Measurements from ENCODE around the gene BCAN.

- PRO-cap = bidirectional peak, plus-strand start at chr1:156456810, minus-strand start at chr1:156456613
Observed at GRCh38 chr1:156456184-156457175, 44.1 kb downstream of the MEF2D start.

DNA sequence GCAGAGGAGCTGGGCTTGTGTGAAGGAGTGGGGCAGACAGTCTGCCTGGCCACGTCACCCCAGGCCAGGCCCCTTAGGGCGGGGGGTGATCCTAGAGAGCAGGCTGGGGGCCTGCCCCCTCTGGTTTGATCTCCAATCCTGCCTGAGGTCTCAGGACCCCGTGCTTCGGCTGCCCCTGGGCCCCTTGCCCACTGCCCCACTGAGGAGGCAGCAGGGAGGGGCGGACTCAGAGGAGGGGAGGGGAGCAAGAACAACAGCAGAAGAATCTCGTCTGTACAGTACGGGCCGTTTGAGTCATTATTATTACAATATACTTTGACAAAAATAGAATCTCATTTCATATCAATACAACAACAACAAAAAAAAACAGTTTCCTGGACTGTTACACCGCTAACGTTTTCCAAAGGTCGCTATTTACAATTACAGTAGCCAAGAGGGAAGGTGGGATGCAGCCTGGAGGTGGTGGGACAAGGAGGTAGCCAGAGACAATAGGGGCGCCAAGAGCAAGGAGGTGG lies 34.6 kb downstream of the MEF2D start:
- PRO-cap = no peak

- PRO-cap = bidirectional peak, plus-strand start at chr1:156501002, minus-strand start at chr1:156500740; bidirectional peak, plus-strand start at chr1:156501202, minus-strand start at chr1:156501163
Observed at GRCh38 chr1:156500856-156501317, 312 bp upstream of the MEF2D start.

DNA sequence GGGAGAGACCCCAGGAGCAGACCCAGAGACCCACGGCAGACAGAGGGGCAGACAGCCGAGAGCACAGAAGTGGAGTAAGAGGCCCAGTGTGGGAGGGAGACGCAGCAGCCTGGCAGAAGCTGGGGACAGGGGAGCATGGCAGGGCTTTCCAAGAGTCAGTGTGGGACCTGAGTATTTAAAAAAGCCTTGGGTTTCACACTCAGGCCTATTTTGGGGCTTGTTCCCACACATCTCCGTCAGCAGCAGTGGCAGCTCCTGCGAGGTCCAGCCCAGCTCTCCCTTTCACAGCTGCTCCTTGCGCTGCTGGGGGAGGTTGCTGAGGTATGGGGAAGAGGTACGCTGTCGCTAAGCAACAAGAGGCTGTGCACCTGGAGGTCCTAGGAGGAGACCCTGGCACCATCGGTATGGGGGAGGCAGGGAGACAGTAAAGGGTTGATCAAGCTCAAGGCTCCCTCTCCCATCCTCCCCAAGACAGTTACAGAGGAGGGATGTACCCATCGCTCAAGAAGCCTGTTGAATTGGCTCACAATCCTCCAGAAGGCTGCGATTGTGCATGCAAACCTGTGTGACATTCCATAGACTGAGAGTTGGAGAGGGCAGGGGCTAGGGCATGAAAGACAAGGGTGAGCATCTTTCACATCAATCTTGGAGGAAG lies 9.1 kb upstream of the MEF2D start:
- PRO-cap = no peak

DNA sequence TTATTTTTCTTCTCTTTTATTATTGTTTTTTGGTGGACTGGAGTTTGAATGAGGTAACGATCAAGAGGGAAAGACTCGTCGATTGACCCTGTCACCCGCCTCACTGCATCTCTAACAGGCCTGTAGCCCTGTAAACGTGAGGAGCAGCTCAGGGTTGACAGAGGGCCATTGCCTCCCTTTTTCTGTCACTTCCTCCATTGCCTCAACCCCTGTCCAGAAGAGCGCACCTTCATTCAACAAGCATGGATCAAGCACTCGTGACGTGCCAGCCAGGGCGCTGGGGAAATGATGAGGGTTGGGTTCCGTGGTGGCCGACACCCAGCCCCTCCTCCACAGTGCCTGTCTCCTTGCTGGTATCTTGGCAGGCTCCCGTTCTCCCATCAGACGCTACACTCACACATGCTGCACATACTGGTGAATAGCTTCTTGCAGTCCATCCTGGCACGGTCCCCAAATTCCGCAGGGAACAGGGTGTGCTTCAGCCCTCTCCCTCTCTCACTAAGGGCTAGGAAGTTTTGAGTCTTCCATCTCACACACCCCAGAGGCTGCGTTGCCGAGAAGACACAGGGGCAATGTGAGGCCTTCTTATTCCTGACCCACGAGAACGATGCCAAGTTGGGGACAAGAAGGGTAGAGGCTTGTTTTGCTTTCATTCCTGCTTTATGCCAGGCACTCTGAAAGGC lies 10.0 kb upstream of the MEF2D start:
- PRO-cap = no peak

DNA sequence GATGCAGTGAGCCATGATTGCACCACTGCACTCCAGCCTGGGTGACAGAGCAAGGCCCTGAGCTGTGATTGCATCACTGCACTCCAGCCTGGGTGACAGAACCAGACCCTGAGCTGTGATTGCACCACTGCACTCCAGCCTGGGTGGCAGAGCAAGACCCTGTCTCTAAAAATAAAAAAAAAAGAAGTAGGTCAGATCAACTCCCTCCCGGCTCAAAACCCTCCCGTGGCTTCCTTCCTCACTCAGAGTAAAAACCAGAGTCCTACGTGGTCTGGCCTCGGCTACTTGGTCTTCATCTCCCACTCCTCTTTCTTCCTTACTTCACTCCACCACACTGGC lies 19.4 kb downstream of the IQGAP3 start:
- PRO-cap = no peak

DNA sequence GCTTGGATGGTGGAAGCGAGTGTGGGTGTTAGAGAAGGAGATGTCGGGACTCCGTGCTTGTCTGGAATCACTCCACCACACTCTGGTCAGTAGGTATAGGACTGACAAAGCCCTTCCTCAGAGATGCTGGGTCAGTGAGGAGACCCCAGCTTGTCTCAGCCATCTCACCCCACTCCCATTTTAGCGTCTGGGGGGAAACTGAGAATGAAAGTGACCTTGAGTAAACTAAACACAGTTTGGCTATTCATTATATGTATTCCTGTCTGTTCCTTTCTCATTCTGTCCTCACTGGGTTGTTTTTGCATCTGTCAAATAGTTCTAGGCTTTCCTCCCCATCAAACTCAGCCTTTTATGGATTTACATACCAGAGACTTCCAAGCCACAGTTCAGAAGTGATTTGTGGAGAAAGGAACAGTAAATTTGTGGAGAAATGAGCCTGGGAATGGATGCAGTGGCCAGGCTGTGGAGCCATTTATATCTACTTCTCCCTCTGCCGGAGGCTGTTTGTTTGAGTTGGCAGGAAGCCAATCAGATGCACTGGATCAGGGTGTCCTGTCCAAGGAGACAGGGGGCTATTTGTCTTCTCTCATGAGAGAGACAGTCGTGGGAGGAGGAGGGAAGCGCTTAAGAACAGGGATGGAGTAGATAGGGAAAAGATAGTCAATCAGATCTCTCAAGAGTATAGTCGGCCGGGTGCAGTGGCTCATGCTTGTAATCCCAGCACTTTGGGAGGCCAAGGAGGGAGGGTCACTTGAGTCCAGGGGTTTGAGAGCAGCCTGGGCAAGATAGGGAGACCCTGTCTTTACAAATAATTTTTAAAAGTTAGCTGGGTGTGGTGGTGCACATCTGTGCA lies 2.9 kb upstream of the HAPLN2 start:
- PRO-cap = no peak

DNA sequence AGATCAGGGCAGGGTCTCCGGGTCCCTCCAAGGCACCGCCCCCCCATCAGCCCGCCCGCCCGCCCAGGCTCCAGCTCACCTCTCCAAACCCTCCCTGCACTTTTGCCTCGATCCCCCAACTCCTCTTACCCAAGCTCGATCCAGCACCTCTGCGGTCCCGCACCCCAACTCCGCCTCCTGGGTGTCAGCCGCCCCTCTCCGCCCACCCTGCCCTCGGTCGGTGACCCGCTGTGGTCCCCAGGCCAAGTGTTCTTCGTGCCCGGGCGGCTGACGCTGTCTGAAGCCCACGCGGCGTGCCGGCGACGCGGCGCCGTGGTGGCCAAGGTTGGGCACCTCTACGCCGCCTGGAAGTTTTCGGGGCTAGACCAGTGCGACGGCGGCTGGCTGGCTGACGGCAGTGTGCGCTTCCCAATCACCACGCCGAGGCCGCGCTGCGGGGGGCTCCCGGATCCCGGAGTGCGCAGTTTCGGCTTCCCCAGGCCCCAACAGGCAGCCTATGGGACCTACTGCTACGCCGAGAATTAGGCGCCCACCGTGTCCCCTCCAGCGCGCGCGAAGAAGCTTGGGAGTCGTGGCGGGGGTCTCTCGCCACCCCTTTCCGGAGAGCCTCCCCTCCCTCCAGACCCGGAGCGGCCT lies 5.8 kb downstream of the HAPLN2 start:
- PRO-cap = no peak

DNA sequence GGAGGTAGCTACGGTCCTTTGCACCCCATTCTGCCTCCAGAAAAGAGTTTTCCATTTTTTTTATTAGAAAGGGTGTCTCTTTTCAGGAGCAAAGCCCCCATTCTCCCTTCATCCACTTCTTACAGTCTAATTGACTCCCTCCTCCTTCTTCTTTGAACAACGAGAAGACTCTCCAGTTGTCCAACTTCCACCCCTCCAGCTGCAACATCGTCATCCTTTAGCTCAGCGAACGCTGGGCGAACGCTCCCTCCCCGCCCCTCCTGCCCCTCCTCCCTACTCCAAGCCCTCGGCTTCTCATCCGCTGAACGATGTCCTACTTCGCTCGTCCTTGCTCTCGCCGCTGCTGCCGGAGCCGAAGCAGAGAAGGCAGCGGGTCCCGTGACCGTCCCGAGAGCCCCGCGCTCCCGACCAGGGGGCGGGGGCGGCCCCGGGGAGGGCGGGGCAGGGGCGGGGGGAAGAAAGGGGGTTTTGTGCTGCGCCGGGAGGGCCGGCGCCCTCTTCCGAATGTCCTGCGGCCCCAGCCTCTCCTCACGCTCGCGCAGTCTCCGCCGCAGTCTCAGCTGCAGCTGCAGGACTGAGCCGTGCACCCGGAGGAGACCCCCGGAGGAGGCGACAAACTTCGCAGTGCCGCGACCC lies at the start of gene BCAN:
Gene BCAN, plus strand, starts transcription at position 496 of the 636 bp plus-strand sequence.
- PRO-cap = no peak

DNA sequence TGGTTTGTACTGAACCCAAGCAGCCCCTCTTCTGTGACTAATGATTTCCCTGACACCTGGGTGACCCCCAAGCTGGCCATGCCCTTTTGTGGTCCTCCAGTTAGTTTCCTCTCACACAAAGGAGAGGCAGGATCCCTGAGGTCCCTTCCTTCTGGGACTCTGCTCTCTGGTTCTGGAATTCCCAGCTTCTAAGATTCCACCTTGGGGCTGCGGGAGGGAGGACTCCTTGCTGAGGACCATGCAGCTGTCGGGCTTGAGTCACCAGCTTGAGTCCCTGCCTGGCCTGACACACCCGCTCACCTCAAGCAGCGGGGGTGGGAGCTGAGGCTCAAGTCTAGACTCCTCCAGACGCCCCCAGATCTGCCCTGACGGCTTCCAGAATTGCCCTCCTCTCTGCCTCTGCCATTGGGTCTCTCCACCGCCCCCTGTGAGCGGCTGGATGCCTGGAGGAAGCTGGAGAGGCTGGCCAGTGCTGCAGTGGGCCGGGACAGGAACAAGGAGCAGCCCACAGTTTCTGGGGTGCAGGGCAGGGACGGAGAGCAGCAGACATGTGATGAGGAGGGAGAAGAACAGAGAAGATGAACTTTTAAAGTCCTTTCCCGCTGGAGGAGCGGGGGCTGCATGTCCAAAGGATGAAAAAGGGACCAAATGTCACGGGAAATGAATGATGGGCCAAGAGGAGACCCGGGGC lies 13.7 kb downstream of the CRABP2 start:
- PRO-cap = no peak

DNA sequence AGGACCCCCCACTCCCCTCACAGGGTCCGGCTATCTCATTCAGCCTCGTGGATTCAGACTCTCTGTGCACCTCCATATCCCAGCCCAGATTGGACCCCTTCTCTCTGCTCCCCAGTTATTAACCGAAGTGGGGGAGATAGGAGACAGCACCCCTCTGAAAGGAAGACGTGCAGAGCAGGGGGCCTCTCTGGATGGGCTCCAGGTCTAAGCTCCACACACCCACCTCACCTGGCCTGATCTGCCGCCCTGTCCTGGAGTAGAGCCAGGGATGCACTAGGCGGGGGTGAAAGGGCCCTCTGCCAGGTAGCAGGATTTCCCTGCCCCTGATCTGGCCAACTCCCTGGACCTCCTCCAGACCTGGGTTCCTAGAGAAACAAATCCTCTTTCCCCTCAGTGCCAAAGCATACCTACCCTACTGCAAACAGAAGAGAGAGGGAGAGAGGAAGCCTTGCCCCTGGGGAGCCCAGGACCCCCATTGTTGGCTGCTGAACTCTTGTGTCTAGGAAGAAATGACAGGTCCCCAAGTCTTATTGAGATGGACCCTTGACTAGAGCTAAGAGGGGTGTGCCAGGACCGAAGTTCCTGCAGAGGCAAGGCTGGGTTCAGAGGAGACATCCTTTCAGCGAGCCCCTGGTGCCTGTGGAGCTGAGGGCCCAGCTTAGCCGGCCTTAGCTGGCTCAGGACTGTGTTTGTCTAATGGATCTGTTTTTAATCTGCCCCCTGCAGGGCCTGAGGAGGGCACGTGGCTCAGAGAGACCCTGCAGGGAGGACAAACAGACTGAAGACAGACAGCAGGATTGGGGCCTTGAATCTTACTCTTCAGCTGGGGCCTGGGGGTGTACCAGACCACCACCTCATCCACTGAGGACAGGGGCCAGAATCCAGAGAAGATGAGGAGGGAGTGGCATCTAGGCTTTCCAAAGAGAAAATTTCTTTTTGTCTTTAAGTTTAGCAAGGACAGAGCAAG lies 1.9 kb downstream of the CRABP2 start:
- PRO-cap = no peak

GRCh38 chr1:156706315-156707410 lies 1.3 kb upstream of the CRABP2 start:
- PRO-cap = no peak

DNA sequence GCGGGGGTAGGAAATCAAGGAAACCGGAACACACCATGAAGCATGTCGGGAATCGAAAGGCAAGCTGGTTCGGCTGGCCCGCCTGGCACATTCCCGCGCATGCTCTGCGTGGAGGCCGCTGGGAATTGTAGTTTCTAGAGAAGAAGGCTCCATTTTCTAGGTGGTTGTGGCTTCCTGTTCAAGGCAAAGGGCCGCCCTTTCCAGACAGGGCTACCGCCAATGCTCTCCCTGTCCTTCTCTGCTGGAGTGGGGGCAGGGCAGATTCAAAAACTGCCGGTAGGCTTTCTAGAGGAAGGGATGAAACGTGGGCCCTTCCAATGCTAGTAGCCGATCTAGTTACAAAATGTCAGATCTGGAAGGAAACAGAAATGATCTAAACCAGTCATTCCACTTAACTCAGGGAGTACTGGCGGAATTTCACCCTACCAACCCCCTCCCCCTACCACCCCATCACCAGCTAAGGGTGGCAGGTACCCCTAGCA lies 390 bp upstream of the MRPL24 start:
- PRO-cap = bidirectional peak, plus-strand start at position 186 of the sequence, minus-strand start outside the sequence

GRCh38 chr1:156794344-156794975 lies 22.2 kb downstream of the SH2D2A start:
- PRO-cap = no peak

GRCh38 chr1:156807365-156808125 lies 9.1 kb downstream of the SH2D2A start:
- PRO-cap = no peak

DNA sequence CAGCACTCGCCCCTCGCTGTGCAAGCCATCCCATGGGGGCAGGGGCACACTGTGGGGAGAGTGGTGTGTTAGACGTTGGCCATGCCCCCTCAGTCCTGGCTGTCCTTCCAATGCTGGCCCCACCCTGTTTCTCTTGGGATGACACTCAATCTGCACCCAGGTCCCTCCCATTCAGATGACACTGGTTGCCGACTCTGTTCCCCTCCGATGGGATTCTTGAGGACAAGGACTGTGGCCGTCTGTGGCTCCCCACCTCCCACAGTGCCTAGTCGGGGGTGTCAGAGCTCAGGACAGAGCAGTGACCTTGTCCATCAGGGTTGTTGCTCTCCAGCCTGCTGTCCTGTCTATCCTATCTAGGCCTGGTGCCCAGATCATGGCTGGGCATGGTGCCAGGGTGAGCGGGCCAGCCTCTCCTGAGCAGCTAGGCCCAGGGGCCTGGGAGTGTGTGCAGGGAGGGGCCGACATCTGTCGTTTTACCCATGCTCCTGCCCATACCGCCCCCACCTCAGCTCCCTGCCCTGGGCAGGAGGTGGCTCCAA lies 6.7 kb downstream of the INSRR start:
- PRO-cap = no peak

DNA sequence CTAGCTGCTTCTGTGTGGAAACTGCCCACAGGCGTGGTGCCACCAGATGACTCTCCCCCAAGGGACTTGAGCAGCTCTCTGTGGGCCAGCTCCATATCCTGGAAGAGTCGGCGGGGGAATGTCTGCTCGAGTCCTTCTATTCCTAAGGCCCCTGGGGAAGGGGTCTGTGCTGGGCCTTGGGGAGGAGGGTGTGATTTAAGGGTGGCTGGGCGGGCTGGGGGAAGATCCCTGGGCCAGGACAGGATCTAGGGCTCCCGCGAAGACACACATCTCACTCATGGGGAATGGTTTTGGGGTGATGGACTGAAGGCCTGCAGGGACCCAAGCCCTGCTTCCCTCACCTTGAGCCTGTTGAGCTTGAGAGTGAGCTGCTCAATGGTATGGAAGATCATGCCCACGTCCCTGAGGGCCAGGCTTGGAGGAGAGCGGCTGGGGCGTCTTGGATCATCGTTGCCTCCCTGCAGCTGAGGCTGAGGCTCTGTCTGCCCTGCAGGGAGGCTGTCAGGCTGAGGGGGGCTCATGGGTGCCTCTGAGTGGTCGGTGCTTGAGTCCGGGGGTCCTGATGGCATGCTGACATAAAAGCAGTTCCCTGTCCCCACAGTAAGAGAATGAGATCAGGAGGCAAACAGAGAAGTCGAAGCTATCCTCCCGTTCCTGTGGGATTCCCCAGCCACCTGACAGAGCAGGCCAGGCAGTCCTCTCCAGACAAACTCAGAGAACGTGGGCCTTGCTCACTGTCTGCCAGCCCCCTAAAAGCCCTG lies 16.7 kb downstream of the LRRC71 start:
- PRO-cap = no peak

DNA sequence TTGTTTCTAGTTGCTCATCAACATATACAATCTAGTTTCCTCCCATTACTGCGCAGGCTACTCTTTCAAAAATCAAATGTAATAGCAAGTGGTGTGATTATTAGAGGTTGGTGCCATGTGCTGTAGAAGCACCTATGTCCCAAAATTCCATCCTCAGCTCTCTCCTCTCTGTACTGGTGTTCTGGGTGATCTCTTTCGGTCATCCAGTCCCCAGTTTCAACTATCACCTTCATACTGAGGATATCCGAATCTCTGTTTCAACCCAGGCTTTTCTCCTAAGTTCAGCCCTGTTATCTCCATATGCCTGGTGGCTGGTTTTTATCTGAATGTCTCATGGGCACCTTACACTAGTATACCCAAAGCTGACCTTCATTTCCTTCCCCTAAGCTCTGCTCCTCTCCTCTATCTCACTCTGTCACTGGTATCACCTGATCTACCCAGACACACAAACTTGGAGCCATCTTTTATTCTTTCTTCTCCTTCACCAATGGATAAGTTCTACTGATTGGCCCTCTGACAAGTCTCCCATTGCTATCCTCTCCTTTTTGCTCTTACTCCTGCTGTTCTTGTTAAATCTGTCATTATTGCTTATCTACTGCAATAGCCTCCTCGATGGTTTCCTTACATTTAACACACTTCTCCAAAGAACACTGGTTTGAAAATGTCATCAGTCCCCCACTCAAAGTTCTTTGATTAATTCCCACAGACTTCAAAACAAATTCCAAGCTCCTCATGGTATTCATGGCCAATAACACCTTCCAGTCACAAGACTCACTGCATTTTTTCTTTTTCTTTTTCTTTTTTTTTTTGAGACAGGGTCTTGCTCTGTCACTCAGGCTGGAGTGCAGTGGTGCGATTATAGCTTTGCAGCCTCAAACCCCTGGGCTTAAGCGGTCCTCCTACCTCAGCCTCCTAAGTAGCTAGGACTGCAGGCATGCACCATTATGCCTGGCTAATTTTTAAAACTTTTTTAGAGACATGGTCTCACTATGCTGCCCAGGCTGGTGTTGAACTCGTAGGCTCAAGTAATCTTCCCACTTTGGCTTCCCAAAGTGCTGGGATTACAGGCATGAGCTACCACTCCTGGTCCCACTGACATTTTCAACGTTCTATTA lies 53.2 kb downstream of the LRRC71 start:
- PRO-cap = no peak

DNA sequence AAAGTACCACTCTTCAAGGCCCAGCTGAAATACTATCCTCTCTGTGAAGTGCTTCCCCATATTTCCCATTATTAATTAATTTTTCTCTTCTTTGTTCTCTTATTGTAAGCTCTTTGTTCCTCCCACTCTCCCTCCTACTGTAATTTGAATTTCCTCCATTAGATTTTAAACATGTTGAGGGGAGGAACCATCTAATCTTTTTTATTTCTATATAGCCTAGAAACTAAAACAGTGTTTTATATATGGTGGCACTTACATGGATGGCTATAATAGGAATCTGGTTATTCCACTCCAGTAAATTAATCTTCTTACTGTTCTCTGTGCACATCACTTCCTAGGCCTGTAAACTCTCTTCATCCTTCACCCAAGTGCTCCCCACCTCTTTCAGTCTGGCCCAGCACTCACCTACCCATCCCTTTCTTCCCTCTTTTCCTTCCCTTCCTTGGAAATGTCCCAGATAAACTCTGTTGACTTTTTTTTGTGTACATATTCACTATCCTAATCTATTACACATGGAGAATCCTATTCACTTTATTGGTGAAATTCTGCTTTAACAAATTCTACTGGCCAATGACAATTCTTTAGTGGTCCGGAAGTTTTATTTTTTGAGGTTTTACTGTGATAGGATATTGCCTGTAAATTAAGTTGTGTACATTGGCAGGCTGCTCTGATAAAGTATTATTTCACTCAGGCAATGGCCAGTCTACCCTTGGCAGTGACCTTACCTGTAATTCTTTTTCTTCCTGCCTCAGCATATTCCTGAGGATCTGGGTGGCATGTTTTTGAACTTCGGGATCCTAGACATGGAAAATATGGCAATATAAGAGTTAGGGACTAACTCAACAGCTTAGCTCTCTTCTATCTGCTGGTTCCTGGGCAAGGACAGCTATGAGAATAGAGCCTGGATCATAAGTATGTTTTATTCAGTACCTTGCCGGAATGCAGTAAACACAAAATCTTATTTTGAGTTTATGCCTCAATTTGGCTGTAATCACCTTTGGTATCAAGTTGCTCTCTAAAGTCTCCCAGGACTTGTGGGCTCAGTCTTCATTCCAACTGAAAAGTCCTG lies 56.2 kb downstream of the LRRC71 start:
- PRO-cap = no peak

DNA sequence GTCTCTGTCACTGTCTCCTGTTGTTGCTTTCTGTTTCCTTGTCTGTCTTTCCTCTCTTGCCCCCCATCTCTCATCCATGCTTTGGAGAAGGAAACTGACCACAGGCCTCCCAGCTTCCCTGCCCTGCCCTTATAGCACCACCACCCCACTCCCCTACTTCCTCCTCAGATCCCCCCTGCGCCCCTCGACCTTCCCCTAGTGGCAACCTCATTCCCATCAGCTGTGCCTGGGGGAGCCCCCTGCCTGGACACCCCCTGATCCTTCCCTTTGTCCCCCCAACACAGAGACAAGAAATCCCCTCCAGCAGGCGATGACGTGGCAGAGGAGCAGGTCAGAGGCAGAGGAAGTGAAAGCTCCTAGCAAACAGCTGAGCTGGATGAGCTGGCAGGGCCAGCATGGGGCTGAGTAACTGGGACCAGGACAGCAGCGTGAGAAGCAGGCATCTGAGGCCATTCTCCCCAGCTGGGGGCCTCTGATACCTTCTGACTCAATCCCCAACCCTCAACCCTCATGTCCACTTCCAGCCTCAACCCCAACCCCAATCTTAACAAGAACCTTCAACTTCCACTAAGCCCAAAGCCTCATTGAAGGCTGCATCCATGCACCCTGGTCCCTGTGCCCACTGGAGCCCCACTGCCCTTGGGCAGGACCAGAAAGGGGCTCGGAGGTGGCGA lies 6.8 kb upstream of the ETV3L start:
- PRO-cap = no peak

Data from trachea (tissue), 1 donor.